Panc1 (cell line): ENCODE measurements around a stretch of chr9.

DNA sequence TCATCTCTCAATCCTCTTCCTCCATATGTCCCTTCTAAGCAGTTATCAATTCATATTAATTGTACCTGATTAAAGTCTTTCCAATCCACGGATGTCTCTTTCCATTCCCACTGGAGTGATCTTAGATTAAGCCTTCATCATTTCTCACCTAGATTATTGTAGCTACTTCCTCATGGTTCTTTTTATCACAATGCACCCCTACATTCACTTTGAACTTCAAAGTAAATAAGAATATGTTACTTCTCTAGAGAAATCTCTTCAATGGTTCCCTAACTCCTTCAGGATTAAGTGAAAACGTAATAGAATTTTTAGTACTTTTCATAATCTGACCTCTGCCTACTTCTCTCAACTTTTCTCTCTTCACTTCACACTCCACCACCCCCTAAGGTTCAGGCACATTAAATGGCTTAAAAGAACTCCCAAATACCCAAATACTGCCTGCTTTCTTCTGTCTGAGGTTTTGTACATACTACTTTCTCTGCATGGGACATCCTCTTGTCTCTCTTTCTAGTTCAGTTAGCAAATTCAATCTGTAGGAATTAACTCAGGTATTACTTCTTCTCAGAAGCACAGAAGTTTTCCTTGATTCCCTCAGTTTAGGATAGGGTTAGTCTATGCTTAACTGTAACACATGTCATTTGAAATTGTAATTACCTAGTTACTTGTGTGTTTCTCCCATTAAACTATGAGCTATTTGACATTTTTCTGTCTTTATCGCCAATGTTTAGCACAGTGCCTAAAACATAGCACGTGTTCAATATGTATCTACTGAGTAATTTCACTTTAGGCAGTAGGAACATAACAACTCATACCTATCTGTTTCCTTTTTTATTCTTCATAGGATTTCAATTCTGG, 29.1 kb upstream of the CDK5RAP2 start:
- RRBS, 2 experiments: no CpG with 5 or more reads among the region's 4 CpGs

DNA sequence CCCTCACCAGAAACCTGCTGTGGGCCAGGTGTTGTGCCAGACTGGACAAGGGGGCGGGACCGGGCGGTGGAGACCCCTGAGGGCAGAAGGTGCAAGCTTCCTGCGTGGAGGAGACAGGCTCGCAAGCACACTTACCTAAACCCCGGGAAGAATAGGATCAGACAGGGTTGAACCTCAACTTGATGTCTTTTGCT, 739 bp upstream of the MEGF9 start:
- RRBS, 2 experiments: 24 to 34% methylated on average over 4 of the region's 6 CpGs

DNA sequence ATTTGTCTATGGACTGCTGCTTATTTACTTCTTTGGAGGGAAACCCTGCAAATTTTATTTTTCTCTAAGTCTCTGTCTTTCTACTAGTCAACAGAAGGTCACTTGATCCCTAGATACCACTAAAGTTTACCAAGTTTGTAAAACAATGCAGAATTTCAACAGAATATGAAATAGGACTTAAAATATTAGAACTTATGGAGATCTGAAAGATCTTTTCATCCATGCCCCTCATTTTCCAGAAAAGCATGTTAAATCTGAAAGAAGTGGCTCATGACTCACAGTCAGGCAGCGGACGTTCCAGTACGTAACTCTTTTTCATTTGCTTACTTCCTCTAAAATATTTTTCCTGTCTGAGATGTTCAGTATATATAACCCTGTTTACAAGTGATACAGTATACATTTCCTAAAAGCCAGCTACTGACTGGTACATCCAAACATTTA, 22.4 kb downstream of the FBXW2 start:
- RRBS, 2 experiments: no CpG with 5 or more reads among the region's 3 CpGs

DNA sequence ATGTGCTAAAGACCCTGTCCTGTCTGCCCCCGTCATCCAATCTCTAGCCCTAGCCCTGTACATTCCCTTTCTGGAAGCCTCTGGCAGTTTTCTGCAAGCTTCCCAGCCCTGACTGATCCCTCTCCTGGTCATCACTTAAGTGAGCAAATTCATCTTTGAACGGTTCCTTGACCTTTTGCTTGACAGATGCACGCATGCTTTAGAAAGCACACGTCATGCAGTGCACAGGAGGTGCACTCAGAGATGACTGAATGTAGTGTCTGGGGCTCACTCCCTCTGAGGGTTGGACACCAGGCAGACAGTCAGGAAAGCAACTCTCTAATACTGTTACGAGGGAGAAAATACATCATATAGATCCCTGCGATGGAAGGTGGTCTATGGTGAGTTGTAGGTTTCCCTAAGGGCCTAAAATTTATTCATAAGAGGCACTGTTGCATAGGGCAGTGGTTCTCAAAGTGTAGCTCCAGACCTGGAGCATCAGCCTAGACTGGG, 16.5 kb upstream of the PHF19 start:
- RRBS, 2 experiments: no CpG with 5 or more reads among the region's 6 CpGs

- RRBS, 2 experiments: no CpG with 5 or more reads among the region's 10 CpGs
These were observed 1.9 kb downstream of the TRAF1 start for GRCh38 chr9:120924465-120925383.

GRCh38 chr9:120931964-120932360, 5.4 kb upstream of the TRAF1 start:
- RRBS, 2 experiments: no CpG with 5 or more reads among the region's 2 CpGs

GRCh38 chr9:120935265-120935720, 8.7 kb upstream of the TRAF1 start:
- RRBS, 2 experiments: no CpG with 5 or more reads among the region's 3 CpGs

DNA sequence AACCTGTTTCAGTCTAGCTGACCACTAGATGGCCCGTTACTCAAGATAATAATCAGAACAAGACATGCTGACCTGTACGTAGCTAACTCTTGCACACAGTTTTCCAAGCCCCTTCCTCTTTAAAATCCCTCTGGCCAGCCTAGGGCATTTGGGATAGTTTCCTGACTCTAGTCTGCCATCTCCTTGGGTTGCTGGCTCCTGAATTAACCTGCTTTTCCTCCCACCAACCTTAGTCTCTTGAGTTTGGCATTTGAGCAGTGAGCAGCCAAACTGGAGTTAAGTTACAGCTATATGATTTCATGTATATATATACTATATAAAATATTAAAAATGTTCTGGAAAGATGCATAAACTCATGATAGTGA, 59.3 kb upstream of the TRAF1 start:
- RRBS, 2 experiments: no CpG with 5 or more reads among the region's 2 CpGs

DNA sequence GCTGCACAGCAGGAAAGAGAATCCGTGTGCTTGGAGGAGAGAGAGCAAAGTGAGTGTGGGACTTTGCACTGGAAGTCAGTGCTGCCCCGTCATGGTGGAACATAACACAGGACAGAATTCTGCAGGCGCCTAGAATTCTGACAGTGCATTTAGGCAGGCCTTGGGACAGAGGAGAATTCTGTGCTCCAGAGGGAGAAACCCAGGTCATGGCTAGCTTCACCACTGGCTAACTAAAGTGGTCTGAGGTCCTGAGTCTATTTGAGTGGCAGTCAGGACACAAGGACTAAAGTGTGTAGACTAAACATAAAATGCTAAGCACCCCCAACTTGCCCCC, 3.6 kb upstream of the C5 start:
- RRBS, 2 experiments: no CpG with 5 or more reads among the region's 3 CpGs

- RRBS, 2 experiments: no CpG with 5 or more reads among the region's 4 CpGs
These were observed 61.2 kb downstream of the RAB14 start for GRCh38 chr9:121140358-121140894.

- RRBS, 2 experiments: no CpG with 5 or more reads among the region's 10 CpGs
These were observed 11.5 kb upstream of the RAB14 start for GRCh38 chr9:121213043-121213712.

GRCh38 chr9:121260934-121261577, 6.9 kb upstream of the GSN start:
- RRBS, 2 experiments: no CpG with 5 or more reads among the region's 8 CpGs

DNA sequence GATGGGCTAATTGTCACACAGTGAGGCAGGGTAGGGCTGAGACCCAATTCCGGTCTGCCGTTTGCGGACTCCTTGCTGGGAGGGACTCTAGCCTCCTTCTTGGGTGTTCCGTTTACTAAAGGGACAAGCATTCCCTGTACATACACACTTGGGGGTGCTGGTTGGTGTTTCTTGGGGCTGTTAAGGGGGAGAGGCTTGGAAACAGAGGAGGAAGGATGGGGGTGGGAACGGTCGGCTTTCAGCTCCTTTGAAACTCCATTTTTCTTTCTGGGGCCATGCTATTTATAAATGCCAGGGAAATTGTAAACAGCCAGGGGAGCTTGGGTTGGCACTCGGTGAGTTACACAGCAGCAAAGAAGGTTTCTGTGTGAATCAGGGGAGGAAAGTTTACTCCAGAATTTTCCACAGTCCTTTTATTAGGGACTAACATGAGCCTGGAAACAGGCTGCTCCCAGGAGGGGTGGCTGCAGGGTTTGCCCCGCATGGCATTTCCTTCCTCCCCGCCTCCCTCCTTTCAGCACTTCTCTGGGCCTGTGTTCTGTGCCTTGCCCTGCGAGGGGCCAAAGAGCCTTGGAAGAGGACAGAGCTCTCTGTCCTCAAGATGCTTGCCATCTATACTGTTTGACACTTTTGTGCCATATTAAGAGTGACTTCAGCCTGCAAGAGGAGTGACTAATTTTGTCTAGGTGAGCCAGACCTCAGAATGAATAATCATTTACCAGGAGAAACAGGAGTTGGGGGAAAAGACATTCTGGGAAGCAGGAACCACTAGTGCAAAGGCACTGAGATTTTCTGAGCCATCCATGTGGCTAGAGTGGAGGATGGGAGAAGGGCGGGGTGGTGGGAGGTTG, 1.6 kb downstream of the GSN start:
- RRBS, 2 experiments: no CpG with 5 or more reads among the region's 11 CpGs

GRCh38 chr9:121335154-121335835, 34.8 kb downstream of the STOM start:
- RRBS, 2 experiments: no CpG with 5 or more reads among the region's 6 CpGs

DNA sequence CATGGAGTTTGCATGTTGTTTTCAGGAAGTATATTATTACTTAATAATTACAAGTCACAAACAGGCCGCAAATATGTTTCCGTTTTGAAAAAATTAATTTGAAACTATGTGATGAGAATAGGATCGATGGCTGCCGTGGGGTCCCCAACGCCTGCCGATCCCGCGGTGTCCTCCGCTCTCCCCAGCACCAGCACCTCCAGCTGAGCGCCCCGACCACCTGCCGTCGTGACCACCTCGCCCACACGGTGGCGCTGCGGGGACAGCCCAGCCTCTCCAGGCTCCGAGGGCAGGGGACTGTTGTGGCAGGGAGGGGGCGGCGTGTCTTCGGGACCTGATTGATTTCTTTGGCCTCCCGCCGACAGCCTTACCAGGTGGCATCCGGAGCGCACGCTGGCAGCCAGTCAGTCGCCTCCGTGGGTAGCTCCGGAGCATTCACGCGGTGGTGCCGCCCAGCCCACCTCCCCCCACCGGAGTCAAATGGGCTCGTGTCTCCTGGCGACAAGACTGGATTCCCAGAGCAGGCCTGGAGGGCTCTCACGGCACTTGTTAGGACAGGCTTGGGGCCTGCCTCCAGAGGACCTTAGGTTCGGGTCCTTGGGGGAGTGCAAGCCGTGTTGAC, 50.9 kb upstream of the GGTA1 start:
- RRBS, 2 experiments: 15 to 31% methylated on average over 10 of the region's 38 CpGs

DNA sequence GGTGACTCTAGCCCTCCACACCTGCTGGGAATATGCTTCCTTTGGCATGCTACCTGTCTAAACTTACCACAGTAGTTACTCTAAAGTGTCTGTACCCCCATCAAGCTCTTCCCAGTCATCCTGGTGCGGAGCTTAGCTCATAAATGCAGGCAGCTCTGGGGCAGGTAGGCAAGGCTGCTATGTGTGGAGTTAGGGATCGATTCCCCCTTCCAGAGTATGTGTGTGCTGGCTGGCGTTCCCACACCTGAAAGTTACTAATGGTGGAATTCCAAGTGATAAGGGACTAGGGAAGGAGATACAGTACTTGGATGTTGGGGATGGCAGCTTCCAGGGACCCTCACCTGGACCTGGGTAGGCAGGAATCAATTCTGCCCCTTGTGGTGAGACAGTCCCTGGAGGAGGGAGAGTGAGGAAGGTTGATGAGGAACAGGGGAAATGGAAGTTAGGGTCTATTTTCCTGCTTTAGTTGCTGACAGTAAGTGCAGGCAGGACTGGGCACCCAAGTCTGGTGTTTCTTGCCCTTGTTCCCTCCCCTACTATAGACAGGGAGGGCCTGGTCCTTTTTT, 51.5 kb downstream of the DAB2IP start:
- RRBS, 2 experiments: no CpG with 5 or more reads among the region's 3 CpGs

DNA sequence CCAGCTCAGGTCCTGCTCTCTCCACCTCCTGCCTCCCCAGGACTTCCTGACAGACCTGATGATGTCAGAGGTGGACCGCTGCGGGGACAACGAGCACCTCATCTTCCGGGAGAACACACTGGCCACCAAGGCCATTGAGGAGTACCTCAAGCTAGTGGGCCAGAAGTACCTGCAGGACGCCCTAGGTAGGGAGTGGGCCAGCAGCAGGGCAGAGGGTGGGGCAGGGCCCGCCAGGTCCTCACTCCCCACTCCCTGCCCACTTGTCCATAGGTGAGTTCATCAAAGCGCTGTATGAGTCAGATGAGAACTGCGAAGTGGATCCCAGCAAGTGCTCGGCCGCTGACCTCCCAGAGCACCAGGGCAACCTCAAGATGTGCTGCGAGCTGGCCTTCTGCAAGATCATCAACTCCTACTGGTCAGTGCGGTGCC, 112.0 kb downstream of the DAB2IP start:
- RRBS, 2 experiments: no CpG with 5 or more reads among the region's 12 CpGs

GRCh38 chr9:121775249-121775940, 124.0 kb downstream of the DAB2IP start:
- RRBS, 2 experiments: 85 to 93% methylated on average over 5 to 10 of the region's 18 CpGs

DNA sequence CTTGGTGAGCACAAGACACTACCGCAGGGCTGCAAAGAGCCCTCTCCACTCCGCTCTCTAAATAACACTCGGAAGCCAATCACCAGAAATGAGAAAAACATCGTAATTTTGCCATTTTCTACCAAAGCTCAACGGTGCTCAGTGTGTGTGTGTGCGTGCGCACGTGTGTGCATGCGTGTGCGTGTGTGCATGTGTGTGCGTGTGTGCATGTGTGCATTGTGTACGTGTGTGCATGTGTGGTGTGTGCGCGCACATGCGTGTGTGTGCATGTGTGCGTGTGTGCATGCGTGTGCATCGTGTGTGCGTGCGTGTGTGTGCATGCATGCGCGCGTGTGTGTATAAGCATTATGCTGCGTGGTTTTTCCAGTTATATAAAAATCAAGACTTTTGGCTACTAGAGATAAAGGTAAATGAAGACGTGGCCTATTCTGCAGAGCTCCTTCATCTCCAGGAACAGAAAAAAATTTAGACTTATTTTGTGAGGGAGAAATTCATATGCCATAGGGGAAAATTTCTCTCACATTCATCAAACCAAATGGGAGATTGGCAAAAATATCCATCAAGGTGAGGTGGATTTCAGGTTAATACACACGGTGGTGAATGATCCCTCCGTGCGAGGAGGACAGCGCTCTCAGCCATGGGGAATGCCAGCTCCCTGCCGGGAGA, 165.1 kb downstream of the DAB2IP start:
- RRBS, 2 experiments: no CpG with 5 or more reads among the region's 30 CpGs

GRCh38 chr9:122464884-122465369, 12.8 kb downstream of the OR1J1 start:
- RRBS, 2 experiments: no CpG with 5 or more reads among the region's 8 CpGs